Pulmonary artery (tissue), 1 donor: ENCODE data around the genes ANGPTL5, BIRC3 and CASP1.

- PRO-cap: no peak
These were observed 219.9 kb downstream of the CNTN5 start for GRCh38 chr11:99240535-99241108.

DNA sequence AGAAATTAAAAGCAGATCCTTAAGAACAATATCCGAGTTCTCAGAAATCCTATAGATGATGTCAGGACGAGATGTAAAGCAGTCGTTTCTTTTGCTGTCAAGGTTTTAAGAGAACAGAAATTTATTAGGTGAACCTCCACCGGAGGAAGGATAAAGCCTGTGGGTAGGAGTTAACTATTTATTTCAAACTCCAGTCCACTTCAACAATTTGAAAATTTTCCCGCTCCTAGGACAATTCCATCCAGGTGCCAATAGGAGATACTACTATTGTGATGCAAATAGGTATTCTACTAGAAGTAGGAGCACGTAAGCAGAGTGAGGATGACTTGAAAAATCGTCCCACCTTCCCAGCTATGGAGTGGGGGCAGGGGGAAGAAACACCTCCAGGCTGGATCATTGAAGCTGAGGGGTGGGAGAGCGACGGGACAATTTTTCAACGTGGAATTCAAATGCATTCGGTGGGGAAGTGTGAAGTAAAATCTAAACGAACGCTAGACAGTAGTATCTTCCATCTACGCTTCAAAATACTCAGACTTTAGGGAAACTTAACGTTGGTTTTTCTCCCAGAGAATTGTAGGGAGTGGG is 661 bp upstream of the ARHGAP42 start:
- PRO-cap: no peak

DNA sequence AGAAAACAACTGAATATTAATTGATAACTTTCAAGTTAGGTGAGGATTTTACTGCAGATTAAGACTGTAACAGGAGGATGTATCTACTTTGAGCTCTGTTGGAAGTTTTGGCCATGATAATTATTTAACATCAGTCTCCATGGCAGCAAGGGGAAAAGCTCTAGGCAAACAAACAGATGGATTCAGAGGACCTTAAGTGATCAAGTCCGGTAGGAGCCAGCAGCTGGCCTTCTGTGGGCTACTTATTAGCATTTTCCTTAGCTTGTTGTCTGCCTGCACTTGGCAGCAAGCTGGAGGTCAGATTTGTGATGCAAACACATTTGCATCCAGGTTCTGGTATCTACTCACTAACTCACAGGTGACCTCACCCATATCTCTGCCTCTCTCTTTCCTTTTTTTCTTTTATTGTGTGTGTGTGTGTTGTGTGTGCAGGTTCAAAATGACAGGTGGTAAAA is 32.2 kb downstream of the ARHGAP42 start:
- PRO-cap: no peak

- PRO-cap: no peak
These were observed 54.3 kb downstream of the ARHGAP42 start for GRCh38 chr11:100741363-100741725.

DNA sequence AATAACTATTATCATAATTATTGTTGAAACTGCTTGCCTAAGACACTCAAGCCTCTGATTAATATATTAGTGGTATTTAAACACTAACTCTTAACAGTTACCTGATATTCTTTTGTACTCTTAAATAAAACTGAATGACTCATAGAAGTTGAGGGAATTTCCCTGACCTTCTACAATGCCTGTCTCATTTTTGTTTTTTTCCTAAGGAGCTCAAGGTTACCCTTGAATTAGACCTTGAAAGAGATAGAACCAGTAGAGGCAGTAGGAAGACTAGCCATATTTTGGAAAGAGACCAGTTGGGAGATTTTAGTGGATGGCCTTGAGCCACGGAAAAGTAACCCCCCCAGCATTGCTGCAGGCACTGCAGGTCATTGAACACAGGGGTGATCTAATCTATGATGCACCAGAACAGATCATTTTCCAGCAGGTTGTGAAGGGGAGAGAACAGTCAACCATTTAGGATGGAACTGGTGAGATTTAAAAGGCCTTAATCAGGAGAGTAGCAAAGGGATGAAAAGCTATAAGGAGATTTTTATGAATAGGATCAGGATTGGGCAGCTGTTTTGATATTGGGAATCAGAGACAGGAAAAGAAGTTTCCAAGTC is 148.3 kb downstream of the PGR start:
- PRO-cap: no peak

- PRO-cap: unidirectional peak, minus-strand start at chr11:101444937
These were observed 139.0 kb downstream of the TRPC6 start for GRCh38 chr11:101444778-101445313.

- PRO-cap: no peak
These were observed at the start of gene ANGPTL5 for GRCh38 chr11:101916314-101916825. ANGPTL5 (minus strand) TSS chr11:101916522.

GRCh38 chr11:102230360-102231433 is 86.6 kb upstream of the BIRC3 start:
- PRO-cap: no peak

GRCh38 chr11:102316973-102318138 is at the start of gene BIRC3:
BIRC3 (plus strand) TSS chr11:102317484.
- PRO-cap: bidirectional peak, plus-strand start at chr11:102317456, minus-strand start at chr11:102317359

DNA sequence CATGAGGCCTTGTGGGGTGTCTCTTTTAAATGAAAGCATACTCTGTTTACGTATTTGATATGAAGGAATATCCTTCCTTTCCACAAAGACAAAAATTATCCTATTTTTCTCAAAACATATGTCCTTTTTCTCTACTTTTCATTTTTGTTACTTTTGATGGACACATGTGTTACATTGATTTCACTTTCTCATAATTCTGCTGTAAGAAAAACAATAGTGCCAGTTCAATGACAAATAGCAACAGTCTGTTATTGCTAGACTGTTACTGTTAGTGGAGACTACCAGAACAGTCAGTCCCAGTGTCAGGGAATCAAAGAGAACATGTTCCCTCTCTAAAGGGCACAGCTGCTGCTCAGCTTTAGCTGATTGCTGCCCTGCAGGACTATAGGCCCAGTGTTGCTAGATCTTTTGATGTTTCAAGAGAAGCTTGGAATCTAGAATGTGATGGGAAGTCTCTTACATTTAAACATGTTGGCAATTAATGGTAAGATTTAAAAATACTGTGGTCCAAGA is 3.3 kb downstream of the BIRC3 start:
- PRO-cap: no peak

DNA sequence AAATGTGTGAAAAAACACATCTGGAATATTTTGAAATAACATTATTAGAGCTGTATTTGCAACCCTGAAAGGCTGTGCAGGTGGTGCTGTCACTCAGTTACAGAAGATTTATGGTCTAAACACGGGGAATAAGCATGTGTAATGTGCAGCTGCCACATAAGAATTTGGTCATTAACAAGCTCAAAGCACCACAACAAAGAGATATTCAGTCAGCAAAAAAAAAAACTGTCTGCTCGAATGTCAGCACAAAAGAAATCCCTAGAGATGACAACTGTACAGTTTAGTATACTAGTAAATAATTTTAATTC is 31.3 kb downstream of the TMEM123 start:
- PRO-cap: no peak

DNA sequence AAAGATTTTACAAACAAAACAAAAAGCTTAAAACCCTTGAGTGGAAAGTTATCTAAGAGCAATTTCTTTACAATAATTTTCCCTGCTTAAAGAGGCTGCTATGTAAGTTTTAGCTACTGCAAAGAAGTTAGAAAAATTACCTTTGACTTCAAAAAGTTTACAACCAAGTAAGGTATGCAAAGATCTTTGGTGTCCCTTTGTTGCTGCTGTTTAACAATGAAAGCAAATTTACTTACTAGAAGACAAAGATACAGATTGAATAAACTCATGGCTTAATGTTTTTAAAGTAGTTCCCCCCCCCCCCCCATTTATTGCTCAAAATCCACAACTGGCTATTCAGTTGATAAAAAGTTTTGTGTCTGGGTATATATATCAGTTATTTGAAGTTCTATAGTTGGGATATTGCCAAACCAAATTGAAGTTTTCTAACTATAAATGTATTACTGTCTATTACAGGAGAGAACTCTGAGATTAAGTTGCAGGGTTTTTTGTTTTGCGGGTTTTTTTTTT is 25.9 kb downstream of the TMEM123 start:
- PRO-cap: no peak

GRCh38 chr11:103728812-103729086 is 307.7 kb upstream of the DDI1 start:
- PRO-cap: no peak

GRCh38 chr11:103929381-103929916 is 107.0 kb upstream of the DDI1 start:
- PRO-cap: no peak

DNA sequence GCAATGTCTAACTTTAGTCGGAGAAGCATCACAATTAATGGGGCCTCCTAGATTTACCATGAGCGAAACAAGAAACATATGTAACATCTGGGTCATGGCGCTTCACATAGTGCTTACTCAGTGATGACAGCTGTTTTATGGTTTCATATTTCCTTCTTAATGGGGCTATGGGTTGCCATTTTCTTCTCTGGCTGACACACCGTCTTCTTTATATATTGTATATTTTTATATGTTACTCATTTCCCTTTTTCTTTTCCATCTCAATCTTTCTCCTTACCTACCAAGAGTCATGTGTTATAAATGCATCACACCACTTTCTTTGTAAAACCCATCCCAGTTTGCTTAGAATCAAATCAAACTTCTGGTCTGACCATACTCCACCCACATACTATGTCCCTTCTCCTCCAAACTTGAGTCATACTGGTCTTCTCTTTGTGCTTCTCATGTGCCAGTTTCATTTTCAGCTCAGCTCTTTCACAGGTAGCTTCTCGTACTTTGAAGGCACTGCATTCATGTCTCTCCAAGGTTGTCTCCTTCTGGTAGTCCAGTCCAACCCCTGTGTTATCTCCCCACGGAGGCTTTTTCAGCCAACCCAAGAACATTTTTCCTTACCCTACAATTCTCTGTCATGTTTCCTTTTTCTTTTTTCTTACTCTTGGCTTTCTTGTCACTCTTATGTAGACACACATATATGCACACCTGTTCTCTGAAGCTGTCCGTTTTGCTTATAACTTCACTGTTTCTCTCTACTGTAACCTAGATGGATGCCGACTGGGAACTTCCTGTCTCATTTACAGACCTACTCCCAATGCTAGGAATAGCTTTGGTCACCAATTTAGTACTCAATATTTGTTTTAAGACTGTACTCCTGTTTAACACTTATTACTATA is 60.5 kb downstream of the CASP4 start:
- PRO-cap: no peak

GRCh38 chr11:105025359-105025855 is 2.4 kb upstream of the CASP5 start:
- PRO-cap: no peak

DNA sequence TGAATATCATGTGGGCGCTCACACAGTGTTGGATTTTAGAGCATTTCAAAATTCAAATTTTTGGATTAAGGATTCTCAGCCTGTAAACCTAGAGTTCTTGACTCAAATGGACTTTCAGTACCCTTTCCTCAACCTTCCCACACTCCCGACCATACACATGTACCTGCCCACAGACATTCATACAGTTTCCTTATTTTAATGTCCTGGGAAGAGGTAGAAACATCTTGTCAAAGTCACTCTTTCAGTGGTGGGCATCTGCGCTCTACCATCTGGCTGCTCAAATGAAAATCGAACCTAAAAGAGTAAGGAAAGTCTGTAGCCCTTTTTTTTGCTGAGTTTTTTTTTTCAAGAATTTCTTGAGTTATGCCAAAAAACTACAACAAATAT is 3.1 kb upstream of the CASP5 start:
- PRO-cap: no peak

GRCh38 chr11:105034251-105035481 is at the start of gene CASP1:
CASP1 (minus strand) TSS chr11:105035144.
- PRO-cap: unidirectional peak, minus-strand start at chr11:105035143

- PRO-cap: no peak
These were observed 1.8 kb downstream of the GRIA4 start for GRCh38 chr11:105611488-105612355.

- PRO-cap: no peak
These were observed 179.9 kb downstream of the MSANTD4 start for GRCh38 chr11:105842139-105842443.